ENCODE measurements around a stretch of chr12.

- PRO-cap = no peak
Observed at GRCh38 chr12:46787833-46788093, 38.0 kb downstream of the SLC38A4 start.

DNA sequence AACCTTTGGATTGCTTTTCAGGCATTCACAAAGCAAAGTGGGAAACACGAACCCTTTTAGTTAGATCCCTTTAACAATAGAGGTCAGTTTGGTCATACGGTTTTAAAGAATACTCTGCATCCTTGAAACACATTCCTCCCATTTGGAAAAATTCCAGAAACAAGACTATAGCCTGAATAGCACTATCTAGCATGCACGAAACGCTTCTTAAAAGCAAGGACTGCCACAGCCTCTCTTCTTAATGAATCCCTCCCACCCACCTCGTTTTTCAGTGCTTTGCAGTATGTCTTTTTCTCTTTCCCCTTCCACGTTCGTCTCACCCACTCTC lies 302 bp downstream of the SLC38A4 start:
- PRO-cap = no peak

DNA sequence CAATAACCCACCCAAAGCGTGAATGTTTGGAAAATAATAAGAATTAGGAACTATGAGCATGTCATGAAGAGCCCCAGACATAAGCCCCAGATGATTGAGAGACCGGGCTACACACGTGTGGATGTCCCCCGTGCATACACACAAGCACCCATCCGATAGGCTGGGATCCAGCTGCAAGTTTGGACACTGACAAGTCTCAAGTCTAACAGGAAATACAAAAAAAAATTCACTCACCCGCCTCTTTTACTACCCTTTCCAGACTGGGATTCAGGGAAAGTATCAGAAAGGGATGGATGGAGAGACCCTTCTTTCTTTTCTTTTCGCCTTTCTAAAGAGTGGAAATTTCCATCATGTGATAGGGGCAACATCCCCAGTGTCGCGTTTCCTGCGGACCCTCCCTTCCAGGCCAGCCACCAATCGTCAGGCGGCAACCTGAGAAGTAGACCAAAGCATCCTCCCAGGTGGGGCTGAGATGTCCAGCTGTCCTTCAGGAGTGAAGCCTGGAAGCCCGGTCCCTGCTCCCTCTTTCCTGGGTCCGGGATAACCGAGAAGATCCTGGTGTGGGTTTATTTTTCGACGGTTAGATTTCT lies 6.4 kb upstream of the SLC38A4 start:
- PRO-cap = no peak

- PRO-cap = no peak
Observed at GRCh38 chr12:46964476-46964951, 114.9 kb upstream of the PCED1B start.

GRCh38 chr12:47185229-47185483 lies 105.4 kb upstream of the AMIGO2 start:
- PRO-cap = no peak

- PRO-cap = no peak
Observed at GRCh38 chr12:47218319-47218739, 138.6 kb upstream of the AMIGO2 start.

GRCh38 chr12:47276597-47277330 lies 197.0 kb upstream of the AMIGO2 start:
- PRO-cap = bidirectional peak, plus-strand start at chr12:47277042, minus-strand start at chr12:47276946

GRCh38 chr12:47770778-47771404 lies 2.1 kb upstream of the SLC48A1 start:
- PRO-cap = no peak

DNA sequence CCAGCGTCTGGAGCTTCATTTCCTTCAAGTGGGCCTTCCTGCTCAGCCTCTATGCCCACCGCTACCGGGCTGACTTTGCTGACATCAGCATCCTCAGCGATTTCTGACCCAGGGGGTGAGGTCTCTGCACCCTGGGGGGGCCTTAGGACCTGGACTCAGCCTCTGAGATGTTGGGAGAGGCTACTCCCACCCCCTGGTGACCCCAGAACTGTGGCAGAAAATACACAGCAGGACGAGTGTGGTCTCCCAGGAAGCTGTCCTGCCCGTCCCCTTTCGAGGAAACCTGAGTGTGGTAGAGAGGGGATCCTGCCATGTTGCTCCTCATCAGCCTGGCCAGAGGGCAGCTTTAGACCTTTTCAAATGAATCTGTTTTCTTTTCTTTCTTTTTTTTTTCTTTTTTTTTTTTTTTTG lies 7.1 kb downstream of the SLC48A1 start:
- PRO-cap = no peak

DNA sequence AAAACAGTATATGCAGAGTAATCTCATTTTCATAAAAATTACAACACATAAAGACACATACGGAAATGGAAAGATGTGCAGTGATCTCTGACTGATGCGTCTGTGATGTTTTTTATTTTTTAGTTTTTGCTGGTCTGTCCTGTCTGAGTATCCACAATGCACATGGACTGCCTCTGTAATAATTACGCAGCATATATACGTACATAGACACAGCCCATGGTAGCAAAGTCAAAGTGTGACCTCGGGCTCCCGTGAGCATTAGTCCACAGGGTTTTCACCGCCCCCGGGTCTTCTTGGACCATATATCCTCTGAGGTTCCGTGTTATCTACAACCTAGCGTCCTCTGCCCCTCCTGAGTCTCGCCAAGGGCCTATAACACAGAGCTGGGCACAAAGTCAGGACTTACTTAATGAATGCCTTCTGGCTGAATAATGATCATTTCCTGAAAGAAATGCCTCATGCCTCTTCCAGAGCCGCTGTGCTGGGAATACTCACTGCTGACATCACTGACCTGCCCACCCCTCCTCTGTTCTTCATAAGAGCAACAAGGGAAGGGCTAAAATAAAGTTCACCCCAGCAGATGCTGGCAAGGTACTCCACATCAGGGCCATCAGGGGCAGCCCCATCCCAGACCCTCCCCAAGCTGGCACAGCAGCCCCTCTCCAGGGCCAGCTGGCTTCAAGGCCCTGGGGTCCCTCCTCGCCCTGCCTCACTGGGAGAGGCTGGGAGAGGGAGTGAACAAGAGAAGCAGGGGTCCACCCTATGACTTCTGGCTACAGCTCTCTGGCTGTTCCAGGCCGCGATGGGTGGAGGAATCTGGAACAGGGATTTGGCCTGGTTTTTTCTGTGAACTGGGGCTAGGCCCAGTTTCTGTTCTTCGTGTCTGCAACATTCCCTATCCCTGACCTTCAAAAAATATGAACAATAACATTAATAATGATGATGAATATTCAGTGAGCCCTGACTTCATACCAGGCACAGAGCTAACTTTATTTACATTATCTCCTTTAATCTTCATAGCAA lies 7.9 kb downstream of the HDAC7 start:
- PRO-cap = bidirectional peak, plus-strand start at position 564 of the sequence, minus-strand start at position 345 of the sequence

- PRO-cap = no peak
Observed at GRCh38 chr12:47825026-47825843, 5.5 kb upstream of the HDAC7 start.

GRCh38 chr12:47830729-47831003 lies 11.0 kb upstream of the HDAC7 start:
- PRO-cap = no peak

- PRO-cap = no peak
Observed at GRCh38 chr12:47842944-47843798, 23.5 kb upstream of the HDAC7 start.

DNA sequence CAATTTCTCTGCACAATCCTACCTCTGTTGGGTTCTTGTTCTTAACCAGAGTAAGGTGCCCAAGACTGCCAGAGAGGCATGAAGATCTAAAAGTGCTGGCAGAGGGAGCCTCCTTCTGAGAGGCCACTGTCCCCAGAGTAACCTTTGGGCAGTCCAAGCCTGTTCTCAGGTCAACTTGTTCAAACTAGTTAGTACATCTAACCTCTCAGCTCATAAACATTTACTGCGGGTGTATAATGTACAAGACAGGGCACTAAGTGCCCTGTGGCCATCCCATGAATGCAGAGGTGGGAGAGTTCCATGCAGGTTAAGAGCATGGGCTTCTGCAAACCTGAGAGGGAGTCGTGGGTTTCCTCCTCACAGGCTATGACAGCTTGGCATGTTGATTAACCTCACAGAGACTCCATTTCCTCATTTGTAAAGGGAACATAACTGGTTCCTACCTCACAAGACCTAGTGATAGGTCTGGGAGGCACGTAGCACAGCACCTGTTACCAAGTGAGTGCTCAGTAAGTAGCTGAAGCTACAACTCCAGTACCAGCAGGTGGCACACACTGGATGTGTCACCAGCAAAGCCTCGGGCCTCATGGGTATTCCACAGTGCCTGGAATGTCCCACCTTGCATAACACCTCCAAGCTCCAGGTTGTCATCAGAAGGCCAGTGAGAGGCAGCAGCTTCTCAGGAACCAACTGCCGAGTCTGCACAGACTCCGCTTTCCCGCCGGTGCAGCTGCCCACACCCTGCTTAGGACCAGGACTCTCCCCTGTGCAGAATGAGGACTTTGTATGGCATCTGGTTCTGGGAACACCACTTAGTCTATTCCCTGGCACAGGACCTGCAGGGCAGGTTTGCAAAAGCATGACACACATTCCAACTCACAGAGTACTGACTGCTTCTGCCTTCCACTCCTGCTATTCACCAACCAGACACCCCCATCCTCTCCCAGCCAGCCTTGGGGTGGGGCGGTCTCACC lies 4.4 kb downstream of the VDR start:
- PRO-cap = no peak

DNA sequence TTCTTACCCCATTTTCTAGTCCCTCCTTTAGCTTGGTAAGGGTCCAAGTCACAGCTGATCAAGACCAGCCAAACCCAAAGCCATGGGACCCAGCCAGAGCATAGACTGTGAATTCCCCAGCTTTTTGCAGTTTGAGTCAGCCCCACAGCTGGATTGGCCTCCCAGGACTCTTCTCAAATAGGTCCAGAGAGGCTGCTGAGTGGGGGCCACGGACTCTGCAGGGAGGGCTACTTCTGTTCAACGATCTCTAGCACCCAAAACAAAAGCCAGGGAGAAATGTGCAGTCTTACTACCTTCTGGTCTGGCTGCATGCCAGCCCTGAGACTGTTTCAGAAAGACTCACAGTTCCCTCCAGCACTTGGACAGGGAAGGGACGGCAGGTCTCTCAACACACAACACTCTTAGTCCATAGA lies 1.6 kb downstream of the VDR start:
- PRO-cap = bidirectional peak, plus-strand start at position 357 of the sequence, minus-strand start at position 261 of the sequence

DNA sequence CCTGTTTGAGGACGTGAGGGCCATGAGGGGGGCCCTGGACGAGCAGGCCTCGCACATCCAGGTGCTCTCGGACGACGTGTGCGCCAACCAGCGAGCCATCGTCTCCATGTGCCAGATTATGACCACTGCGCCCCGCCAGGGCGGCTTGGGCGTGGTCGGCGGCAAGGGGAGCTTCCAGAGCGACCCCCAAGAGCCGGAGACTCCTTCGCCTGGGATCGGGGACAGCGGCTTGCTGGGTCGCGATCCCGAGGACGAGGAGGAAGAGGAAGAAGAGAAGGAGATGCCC lies 780 bp downstream of the CCDC184 start:
- PRO-cap = no peak

DNA sequence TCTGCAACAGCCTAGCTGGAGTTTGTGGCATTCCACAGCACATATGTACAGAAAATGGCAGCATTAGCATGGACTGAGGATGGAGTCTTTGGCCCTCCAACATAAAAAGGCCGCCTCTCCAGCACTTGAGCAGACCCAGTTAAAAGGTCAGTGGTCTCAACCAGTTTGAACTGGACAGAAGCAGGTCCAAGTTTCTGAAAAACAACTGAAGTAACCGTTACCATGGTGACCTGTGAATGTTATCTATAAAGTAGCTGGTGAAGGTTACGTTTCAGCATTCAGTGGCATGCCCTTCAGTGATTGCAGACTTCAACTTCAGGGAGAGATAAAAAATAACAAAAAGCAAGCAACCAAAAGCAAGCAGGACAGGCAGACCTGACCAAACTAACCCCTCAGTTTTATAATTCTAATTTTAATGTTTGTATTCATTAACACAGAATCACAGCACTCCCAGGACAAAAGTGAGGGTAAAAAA lies 34.1 kb upstream of the OR10AD1 start:
- PRO-cap = no peak

- PRO-cap = no peak
Observed at GRCh38 chr12:48653743-48654748, 28.0 kb downstream of the KANSL2 start.

- PRO-cap = no peak
Observed at GRCh38 chr12:48656704-48656959, 25.4 kb downstream of the KANSL2 start.

DNA sequence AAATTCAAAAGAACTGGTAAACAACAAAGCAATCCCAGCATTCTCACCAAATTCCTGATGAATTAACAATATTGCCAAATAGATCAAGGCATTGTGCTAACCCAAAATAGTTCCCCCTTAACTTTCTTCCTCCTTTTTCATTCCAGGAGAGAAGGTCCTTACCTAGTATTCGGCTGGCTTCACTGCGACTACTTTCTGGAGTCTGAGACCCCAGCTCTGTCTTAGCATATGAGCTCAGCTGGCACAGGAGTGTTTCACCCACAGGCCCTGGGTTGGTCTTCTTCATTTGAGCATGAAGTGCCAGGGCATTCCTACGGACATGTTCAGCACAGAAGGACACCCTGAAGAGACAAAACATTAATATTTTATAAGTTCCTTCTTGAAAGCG lies 2.6 kb downstream of the KANSL2 start:
- PRO-cap = no peak